AG08470 (cell line): Measurements from ENCODE around the genes OR6V1, OR2A5, OR2A1 and NOBOX.

DNA sequence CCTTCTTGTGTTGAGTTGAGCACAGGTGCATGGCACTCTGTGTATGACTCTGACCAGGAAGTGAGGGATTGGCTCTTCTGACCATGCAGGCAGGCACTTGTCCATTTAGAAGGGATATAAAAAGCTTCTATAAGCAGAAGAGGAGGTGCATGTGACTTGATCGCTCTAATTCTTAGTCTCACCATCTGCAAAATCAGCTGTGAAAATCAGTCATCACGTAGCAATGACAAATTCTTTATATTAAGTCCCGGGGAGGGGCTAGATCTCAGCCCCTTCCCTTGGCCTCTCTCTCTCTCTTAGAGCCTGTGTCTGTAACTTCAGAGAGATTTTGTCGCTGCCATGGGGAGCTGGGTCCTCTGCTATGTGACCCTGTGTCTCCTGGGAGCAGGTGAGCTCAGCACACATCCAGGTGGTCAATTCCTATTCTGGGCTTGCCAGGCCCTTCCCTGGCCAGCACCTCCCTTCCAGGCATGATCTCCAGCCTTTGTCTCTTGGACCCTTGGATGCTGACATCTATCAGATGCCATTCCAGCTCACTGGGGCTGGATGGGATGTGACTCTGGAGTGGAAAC, 107.8 kb upstream of the PRSS1 start:
- RRBS, result no CpG with 5 or more reads among the region's 4 CpGs

GRCh38 chr7:142787084-142787850, 16.5 kb downstream of the PRSS2 start:
- RRBS, result no CpG with 5 or more reads among the region's 8 CpGs

GRCh38 chr7:142795082-142795931, 24.5 kb downstream of the PRSS2 start:
- RRBS, result no CpG with 5 or more reads among the region's 10 CpGs

GRCh38 chr7:142944383-142945039, 5.2 kb downstream of the LLCFC1 start:
- RRBS, result no CpG with 5 or more reads among the region's 8 CpGs

GRCh38 chr7:143052110-143052538, at the start of gene OR6V1:
OR6V1 (plus strand) TSS chr7:143052341.
- RRBS, result no CpG with 5 or more reads among the region's 5 CpGs

DNA sequence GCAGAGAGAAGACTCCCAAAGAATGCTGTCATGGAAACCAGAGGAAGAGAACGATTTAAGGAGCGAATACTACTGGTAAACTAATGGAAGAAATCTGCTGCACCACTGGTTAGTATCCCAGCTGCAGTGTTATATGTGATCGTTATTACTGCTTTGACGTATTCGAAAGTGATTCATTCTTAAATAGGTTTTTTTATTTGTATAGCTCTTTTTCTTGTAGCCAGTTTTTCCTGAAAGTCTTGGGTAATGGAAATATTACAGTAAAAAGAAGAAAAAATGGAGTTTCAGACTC, 1.3 kb downstream of the CASP2 start:
- RRBS, result no CpG with 5 or more reads among the region's 5 CpGs

- RRBS, result no CpG with 5 or more reads among the region's 4 CpGs
Observed at GRCh38 chr7:143331468-143331909, 15.6 kb downstream of the CLCN1 start.

- RRBS, result no CpG with 5 or more reads among the region's 15 CpGs
Observed at GRCh38 chr7:143378695-143379662, 2.2 kb upstream of the ZYX start.

GRCh38 chr7:143393847-143394518, 12.8 kb downstream of the ZYX start:
- RRBS, result no CpG with 5 or more reads among the region's 13 CpGs

- RRBS, result no CpG with 5 or more reads among the region's 1 CpG
Observed at GRCh38 chr7:143477506-143477812, 214 bp upstream of the TAS2R41 start.

DNA sequence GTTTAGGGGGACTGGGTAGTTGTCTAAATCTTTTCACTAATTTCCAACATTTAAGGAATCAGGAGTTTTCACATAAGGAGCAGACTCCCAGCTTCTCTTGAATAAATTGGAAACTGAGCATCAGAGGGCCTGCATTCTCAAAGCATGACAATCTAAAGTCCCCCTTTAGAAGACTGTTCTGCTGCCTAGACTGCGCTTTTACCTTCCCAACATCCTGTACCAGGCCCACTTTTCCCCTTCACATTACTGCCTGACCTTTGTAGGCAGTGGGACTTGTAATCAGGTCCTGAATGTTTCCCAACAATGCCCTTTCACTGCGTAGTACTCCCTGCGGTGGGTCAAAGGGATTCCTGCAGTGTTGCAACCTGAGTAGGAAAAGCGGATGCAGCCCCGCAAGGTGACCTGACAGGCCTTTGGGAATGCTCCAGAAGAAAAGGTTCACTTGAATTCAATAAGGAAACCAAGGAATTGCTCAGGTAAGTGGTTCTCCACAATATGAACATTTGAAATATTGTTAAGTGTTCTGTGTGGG, 4.9 kb upstream of the TCAF1 start:
- RRBS, result no CpG with 5 or more reads among the region's 5 CpGs

DNA sequence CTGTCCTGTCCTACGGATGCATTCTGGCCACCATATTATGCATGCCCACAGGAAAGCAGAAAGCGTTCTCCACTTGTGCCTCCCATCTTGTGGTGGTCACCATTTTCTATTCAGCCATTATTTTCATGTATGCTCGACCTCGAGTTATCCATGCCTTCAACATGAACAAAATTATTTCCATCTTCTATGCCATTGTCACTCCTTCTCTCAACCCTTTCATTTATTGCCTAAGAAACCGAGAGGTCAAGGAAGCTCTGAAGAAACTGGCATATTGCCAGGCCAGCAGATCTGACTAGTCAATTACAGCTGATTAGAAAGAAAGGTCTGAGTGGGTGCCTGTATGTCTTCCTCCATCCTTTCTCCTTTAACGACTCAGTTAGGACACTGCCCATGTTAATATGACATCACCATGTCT, 4.5 kb downstream of the OR6B1 start:
- RRBS, result no CpG with 5 or more reads among the region's 6 CpGs

DNA sequence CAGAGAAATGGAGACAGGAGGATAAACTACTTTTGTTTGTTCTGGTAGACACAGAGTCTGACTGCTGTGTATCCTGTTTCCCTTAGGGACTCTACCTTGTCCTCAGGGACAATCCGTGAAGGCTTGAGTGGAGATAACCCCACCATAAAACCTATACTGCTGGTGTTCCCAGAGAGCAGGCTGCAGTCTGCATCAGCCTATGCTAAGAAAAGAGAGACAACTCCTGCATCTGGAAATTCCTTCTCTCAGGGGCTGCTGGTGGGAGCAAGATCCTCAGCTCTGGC, at the start of gene OR2A5:
Gene OR2A5, plus strand, starts transcription at position 179 of the 284 bp plus-strand sequence.
- RRBS, result no CpG with 5 or more reads among the region's 1 CpG

DNA sequence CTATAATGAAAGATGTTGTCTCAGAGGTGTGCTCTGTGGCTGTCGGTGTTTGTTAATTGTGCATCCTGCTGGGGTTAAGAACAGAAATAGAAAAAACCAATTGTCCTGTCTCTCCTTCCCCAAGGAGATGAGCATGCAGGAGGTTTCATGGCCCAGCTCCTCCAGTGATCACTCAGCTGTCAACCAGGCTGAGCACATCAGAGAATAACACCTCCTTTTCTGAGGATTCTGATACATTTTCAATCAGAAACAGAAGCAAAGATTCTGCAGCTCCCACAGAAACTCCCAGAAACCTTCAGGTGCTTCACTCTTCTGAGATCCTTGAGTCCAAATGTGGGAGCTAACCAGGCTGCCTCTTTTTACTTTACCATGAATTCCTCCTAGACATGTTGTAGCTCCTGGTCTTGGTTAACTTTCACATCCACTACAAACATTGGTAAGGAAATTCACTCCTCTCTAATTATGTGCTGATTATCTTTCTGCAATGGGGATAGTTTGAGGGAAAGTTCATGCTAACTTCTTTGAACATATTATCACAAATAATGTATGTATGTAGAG, at the start of gene OR2A1:
Gene OR2A1, plus strand, starts transcription at position 308 of the 558 bp plus-strand sequence.
- RRBS, result no CpG with 5 or more reads among the region's 1 CpG

GRCh38 chr7:144410109-144410646, at the start of gene NOBOX:
NOBOX (minus strand) TSS chr7:144410227.
- RRBS, result no CpG with 5 or more reads among the region's 6 CpGs

DNA sequence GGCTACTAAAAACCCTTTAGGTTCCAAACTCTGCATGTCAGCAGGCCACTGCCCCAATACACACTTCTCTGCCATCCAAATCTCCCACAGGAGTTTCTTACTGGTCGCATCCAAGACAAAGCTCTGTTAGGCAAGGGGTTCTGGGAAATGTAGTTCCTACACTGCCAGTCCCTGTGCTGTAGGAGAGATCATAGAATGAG, 757.0 kb upstream of the C7orf33 start:
- RRBS, result no CpG with 5 or more reads among the region's 1 CpG

- RRBS, result no CpG with 5 or more reads among the region's 5 CpGs
Observed at GRCh38 chr7:148268137-148268406, 322.5 kb upstream of the C7orf33 start.

DNA sequence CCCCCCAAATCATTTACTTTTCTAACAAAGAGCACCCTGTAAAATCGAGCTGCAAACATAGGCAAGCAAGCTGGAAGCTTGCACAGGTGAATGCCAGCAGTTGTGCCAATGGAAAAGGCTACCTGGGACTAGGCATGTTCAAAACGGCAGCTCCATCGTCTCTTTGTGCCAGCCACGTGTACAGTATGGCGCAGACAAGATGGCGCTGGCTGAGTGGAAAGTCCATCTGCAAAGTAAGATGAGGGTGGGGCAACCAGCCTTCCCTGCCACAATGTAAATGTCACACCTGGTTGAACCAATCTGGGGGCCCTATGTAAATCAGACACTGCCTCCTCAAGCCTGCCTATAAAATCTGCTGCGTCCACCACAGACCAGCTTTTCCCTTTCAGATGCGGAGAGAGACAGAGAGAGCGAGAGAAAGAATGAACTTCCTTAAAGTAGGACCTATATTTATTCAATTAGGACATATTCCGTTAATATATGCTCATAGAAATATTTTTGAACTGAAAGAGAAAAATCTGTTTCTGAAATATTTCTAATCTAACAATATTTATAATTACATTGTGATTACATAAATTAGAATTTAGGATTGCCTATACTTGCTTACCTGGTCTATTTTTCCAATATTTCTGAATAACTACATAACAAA, 18.4 kb upstream of the C7orf33 start:
- RRBS, result no CpG with 5 or more reads among the region's 10 CpGs

GRCh38 chr7:148949828-148950172, 65.7 kb upstream of the EZH2 start:
- RRBS, result no CpG with 5 or more reads among the region's 8 CpGs

GRCh38 chr7:149026820-149027415, 1.4 kb downstream of the PDIA4 start:
- RRBS, result no CpG with 5 or more reads among the region's 12 CpGs